ENCODE results near the genes ACOT11, MROH7 and LEXM.

GRCh38 chr1:54547203-54548671 is at the start of gene ACOT11:
Gene ACOT11 (plus strand): TSS chr1:54548228.
- PRO-cap: no peak
CAGE:
- cytosol, long polyA plus RNA: no peak
- long polyA plus RNA: no peak
- nucleus, long polyA plus RNA: no peak

DNA sequence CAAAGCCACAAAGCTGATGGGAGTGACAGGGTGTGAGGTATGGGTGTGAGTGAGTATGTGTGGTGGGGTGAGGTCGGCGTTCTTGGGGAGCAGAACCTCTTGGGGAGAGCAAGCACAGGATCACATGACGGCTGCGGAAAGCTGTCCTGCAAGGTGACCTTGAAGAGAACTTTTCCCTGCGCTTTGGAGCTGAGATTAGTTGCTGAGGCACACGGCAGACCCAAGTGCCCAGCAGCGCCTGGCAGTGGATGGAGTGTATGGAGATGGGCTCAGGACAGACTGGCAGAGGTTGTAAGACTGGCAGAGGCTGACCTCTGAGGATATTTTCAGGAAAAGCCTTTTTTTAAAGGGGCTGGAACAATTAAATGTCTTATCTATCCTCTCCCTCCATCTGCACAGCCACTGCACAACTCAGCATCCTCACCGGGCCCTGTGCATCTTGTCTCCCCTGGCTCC is 718 bp downstream of the ACOT11 start:
- PRO-cap: no peak
CAGE:
- cytosol, long polyA plus RNA: no peak
- long polyA plus RNA: no peak
- nucleus, long polyA plus RNA: no peak

DNA sequence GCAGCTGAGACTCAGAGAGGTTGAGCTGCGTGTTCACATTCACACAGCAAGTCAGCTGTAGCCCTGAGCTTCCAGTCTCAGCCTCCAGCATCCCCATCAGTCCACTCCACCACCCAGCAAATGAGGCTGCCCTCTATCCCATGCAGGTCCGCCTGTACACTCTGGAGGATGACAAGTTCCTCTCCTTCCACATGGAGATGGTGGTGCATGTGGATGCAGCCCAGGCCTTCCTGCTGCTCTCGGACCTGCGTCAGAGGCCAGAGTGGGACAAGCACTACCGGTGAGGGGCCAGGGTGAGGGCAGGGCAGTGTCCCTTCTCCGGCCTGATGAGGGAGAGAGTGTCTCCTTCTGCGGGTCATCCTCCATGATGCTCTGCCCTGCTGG is 18.4 kb downstream of the FAM151A start:
- PRO-cap: no peak
CAGE:
- cytosol, long polyA plus RNA: no peak
- long polyA plus RNA: no peak
- nucleus, long polyA plus RNA: no peak

- PRO-cap: no peak
CAGE:
- cytosol, long polyA plus RNA: no peak
- long polyA plus RNA: no peak
- nucleus, long polyA plus RNA: no peak
Observed at GRCh38 chr1:54641585-54641999, at the start of gene MROH7. Gene MROH7 (plus strand): TSS chr1:54641786.

- PRO-cap: no peak
CAGE:
- cytosol, long polyA plus RNA: no peak
- long polyA plus RNA: no peak
- nucleus, long polyA plus RNA: no peak
Observed at GRCh38 chr1:54743648-54744003, 20.7 kb downstream of the PARS2 start.

DNA sequence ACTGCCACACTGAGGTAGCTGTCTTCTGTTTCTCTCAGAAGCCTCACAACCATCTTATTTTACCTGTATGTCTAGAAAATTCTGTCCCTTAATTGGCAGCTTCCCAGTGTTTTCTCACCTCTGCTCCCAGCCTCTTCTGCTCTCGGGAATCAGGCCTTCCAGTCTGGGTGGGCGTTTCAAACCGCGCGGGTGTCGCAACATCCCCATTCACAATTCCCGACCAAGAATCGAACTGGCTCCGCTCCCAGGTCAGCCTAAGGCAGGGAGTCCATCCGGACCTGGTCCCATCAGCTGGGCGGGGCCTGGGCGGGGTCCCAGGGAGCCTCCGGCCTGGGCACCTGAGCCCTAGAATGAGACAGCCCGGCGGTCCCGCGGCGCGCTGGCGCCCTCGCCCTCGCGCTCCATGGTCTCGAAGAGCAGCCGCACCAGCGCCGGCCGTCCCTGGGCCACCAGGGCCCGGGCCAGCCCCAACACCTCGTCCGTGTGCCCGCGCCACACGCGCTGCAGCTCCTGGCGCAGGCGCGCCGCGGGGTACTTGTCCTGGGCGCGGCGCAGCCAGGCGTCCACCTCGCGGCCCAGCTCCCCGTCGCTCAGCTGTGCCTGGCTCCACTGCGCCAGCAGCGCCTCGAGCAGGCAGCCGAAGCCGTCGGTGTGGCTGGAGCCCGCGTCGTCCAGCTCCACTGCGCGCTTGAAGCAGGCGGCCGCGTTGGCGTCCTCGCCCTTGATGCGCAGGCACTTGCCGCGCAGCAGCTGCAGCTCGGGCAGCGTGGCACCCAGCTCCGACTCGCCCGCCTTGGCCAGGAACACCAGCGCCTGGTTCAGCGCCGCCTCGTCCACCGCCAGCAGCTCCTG is 16.8 kb upstream of the PARS2 start:
- PRO-cap: no peak
CAGE:
- cytosol, long polyA plus RNA: no peak
- long polyA plus RNA: no peak
- nucleus, long polyA plus RNA: no peak

DNA sequence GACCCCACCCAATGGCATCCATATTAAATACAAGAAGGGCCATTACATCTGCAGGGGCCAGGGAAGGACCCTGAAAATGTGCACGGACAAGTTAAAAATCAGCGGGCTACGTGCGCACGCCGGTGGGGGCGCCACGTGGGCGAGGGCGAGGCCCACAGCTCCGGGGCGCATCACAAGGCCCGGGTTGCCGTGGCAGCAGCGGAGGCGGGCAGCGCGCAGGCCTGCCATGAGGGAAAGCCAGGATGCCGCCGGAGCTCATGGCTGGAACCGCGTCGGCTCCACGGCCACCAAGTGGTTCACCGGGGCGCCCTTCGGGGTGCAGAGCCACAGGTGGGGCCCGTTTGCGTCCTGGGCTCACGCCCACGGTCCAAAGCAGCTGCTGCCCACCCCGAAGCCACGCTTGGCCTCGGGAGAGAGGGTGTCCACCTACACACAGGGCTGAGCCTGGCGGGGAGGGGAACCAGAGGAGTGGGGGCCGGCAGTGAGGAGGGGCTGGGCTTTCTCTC is at the start of gene LEXM:
Gene LEXM, plus strand, starts transcription at position 173 of the 506 bp plus-strand sequence.
- PRO-cap: no peak
CAGE:
- cytosol, long polyA plus RNA: no peak
- long polyA plus RNA: no peak
- nucleus, long polyA plus RNA: no peak

- PRO-cap: no peak
CAGE:
- cytosol, long polyA plus RNA: no peak
- long polyA plus RNA: no peak
- nucleus, long polyA plus RNA: no peak
Observed at GRCh38 chr1:54852080-54852682, 34.8 kb downstream of the DHCR24 start.

- PRO-cap: no peak
CAGE:
- cytosol, long polyA plus RNA: no peak
- long polyA plus RNA: no peak
- nucleus, long polyA plus RNA: no peak
Observed at GRCh38 chr1:54866613-54867596, 20.1 kb downstream of the DHCR24 start.

DNA sequence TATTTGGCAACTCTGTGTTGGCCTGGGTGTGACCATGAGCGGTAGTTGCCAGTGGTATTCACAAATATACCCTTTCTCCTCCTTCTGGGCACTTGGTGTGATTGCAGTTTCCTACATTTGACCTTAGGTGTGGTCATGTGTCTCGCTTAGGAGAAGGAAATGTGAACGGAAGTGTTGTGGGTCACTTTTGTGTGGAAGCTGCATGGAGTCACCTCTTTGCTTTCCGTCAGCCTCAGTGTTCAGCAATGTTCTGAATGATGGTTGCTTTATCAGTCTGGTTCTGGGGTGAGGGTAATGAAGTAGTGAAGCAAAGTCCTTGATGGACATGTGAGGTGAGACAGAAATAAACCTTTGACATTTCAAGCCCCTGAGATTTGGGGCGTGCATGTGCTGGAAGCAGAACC is 3.4 kb upstream of the PCSK9 start:
- PRO-cap: no peak
CAGE:
- cytosol, long polyA plus RNA: no peak
- long polyA plus RNA: no peak
- nucleus, long polyA plus RNA: no peak

GRCh38 chr1:55068742-55069841 is 29.7 kb downstream of the PCSK9 start:
- PRO-cap: no peak
CAGE:
- cytosol, long polyA plus RNA: no peak
- long polyA plus RNA: no peak
- nucleus, long polyA plus RNA: no peak

DNA sequence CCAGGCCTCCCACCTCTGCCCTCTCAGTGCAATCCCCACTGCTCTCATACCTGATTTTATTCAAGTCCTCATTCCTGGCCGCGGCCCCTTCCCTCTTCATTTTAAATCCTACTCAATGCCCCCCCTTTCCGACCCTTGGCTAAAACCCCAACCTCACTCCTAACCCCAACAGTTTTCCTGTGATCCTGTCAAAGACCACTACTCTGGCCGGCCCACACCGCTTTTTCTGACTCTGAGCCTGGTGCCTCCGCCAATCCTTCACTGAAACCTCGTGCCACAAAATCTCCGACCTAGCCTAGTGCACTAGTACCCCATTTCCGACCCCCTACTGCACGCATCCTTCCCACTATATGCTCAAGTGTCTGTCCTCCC is 1.1 kb downstream of the USP24 start:
- PRO-cap: no peak
CAGE:
- cytosol, long polyA plus RNA: no peak
- long polyA plus RNA: no peak
- nucleus, long polyA plus RNA: start-site peak on the minus strand centred at position 348 of the sequence, 821 bp wide, 25 and 16 reads in 2 replicates

GRCh38 chr1:55463561-55464393 is 248.6 kb upstream of the USP24 start:
- PRO-cap: no peak
CAGE:
- cytosol, long polyA plus RNA: no peak
- long polyA plus RNA: no peak
- nucleus, long polyA plus RNA: no peak

DNA sequence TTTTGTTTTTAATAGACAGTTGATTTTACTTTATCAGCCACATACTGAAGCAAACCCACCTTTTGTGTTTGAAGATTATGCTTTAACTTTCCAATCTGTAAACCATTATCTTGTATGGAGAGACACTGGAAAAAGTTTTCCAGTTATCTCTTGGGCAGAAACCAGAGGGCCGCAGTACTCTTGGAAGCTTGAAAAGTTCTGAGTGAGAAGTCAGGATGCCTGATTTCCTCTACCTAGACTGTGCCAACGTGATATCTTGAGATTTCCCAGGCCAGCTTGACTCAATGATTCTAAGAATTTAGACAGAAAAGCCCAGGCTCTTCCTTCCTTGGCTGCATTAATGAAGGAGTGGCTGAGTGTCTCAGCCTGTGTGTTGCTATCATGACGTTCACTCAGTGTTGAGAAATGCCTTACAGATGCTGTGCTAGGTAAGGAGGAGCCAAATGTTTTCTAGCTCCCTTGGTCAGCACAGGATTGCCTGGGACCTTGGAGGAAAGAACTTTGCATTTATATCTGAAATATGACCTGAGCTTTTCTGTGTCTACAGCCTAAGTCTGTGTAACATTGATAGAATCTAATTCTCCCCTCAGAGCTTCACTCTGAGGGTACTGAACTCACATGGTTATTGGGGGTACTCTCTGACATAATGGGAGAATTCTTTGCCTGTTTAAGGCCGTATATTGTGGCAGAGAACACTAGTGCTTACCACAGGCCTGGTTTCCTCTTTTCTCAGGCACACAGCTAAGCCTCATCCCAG is 454.2 kb upstream of the USP24 start:
- PRO-cap: no peak
CAGE:
- cytosol, long polyA plus RNA: no peak
- long polyA plus RNA: no peak
- nucleus, long polyA plus RNA: no peak

DNA sequence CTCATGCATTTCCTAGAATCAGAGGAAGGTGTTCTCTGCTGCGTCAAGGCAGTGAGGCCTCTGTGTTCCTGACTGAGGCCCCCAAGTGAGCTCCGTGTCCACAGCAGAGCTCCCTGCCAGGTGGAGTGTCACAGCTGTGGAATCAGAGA is 323.6 kb downstream of the PLPP3 start:
- PRO-cap: no peak
CAGE:
- cytosol, long polyA plus RNA: no peak
- long polyA plus RNA: no peak
- nucleus, long polyA plus RNA: no peak

DNA sequence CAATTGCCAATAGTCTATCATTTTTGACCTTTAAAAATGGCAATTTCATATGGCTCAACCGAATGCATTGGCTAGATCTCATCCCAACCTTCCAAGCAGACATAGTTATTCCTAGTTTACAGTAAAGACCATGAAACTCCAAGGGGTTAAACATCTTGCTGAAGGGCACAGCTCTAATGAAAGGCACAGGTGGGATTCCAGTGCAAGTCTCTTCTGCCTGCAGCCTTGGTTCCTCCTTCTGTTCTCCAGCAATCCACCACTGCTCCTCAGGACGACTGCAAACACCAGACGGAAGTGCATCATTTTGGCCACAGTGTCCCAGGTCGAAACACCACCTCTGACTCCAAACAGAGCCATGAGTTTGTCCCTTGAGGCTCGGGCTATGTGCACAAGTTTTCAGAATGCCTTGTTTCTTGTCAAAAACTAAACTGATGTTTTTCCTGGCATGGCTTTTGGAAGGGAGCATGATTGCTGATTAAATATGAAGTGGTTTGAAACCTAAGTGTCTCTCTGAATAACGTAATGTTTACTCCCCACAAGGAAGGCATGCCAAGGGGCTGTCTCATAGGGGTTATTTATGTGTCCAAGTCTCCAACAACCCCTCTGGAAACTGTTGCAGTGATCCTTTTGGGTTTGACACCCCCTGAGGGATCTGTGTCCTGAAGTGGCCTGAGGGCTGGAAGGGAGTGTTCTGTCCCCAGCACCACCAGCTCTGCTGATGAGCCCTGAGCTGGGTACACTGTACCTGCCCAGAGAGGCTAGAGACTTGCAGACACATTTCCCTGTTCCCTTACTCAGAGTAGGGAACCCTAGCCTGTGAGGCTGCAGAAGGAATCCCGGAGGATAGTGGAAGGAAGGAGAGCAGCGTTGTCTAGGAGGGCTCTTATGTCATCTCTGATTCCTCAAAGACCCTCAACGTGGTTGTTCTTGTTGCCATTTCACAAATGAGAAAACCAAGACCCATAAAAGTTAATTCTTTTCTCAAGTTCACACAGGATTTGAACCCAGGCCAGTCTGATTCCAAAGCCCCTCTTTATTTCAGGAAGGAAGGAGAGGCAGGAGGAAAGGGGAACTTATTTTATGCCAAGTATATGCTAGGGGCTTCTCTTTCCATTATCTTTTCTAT is 132.7 kb downstream of the PLPP3 start:
- PRO-cap: no peak
CAGE:
- cytosol, long polyA plus RNA: no peak
- long polyA plus RNA: no peak
- nucleus, long polyA plus RNA: no peak

GRCh38 chr1:56497010-56497427 is 82.3 kb downstream of the PLPP3 start:
- PRO-cap: no peak
CAGE:
- cytosol, long polyA plus RNA: no peak
- long polyA plus RNA: no peak
- nucleus, long polyA plus RNA: no peak

DNA sequence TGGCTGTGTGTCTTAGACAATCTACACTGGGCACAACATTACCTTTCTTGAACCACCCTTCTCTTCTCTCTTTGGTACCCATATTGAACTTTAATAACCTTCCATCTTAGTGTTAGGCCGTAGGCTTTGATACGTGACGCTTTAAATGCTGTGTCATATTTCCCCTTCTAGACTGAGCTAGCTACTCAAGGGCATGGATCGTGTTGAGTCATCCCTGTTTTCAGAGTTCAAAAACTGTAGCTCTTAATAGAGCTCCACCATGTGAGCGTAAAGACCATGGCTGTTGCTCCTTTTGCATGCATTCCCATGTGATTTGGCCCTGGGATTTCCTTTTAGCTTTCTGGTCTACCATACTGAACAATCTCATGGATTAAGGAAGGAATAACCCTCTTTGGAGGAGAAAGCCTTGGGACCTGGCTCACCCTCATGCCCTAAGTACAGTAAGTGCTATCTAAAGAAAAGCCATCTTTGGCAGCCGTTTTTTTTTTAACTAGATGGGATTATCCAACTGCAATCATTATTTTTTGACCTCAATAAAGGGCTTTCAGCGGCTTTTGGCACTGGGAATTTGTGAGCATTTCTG is 76.7 kb downstream of the PLPP3 start:
- PRO-cap: no peak
CAGE:
- cytosol, long polyA plus RNA: no peak
- long polyA plus RNA: no peak
- nucleus, long polyA plus RNA: no peak

GRCh38 chr1:56519057-56519553 is 60.3 kb downstream of the PLPP3 start:
- PRO-cap: no peak
CAGE:
- cytosol, long polyA plus RNA: no peak
- long polyA plus RNA: no peak
- nucleus, long polyA plus RNA: no peak

DNA sequence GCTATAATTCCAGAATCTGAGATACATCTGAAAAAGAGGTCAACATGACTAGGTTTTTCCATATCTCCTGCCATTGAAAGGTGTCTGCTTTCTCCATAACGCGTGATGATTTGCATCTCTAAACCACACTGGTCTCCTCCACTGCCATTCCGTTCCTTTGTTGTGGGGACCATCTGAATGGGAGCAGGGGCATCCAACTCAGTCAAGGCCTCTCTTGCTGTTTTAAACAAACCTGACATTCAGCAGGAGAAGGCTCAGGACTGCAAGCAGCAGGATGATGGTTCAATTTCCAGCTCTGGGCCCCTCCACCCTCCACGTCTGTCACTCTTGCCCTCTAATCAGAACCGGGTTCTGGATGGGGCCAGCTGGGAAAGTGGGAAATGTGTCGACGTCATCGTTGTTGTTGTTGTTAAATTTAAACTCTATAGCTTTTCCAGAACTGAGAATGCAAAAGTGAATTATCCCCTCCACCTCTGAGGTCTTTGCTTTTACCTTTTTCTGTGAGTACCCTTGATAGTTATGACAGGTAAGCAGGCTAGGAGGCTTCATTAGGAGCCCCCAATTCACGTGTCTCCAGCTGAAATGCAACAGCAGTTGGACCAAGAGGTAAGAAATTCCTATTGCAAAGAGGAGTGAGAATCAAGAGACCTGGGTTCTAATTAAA is 45.0 kb downstream of the PLPP3 start:
- PRO-cap: no peak
CAGE:
- cytosol, long polyA plus RNA: no peak
- long polyA plus RNA: no peak
- nucleus, long polyA plus RNA: no peak